Metanephros (tissue), 2 donors: ENCODE data around the genes TREM2 and MDFI.

GRCh38 chr6:41066875-41067631 is 5.1 kb downstream of the OARD1 start:
- RAMPAGE, long total RNA, result no peak

GRCh38 chr6:41101615-41102620 is 29.1 kb downstream of the NFYA start:
- RAMPAGE, long total RNA, result no peak

GRCh38 chr6:41103945-41104635 is 31.3 kb downstream of the NFYA start:
- RAMPAGE, long total RNA, result no peak

DNA sequence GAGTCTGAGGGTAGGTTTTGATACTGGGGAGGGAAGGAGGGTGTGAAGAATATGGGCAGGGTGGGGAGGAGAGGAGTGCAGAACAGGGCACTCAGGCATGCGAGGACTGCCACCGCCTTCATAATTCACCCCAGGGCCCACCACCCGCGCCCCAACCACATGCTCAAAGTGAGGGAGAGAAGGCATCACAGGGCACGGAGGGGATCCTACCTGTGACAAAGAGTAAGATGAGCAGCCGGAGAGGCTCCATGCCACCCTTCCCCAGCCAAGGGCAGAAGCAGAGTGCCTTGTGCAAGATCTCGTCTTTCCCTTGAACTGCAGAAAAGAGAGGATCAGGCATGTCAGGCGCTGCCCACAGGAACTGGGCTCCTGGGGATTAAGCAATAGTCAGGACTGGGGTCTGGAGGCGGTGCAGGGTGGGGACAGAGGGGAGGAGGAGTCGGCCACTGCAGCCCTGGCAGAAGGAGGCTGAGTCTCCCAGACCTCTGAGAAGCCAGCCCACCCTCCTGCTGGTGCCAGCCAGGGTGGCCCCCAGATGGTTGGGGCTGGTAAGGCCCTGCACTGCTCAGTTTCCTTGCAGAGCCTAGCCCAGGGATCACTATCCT is at the start of gene TREM2:
TREM2 (minus strand) TSS at position 284 of the 605 bp plus-strand sequence.
- RAMPAGE, long total RNA, result no peak

DNA sequence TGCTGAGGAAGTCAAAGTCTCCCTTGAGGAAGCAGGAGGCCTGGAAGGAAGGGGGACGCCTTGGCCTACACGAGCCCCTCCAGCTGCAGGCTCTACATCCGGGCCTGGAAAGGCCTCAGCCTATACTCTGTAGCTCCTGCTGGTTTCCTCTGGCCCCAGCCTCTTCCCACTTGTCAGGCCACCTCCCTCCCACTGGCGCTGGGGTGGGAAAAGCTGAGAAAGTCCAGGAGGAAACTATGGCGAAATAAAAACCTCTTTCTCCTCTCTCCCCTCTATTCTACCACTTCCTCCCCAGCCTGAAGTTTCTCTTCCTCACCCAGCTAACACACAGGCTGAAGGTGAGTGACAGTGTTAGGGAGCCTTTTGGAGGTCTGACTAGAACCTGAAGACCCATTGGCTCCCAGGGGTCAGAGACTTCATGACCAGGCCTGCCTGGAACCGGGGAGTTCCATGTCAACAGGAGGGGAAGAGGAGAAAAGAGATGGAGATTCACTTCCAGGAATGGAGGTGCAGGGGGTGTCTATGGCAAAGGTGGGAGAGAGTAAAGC is 14.7 kb downstream of the TREML2 start:
- RAMPAGE, long total RNA, result no peak

GRCh38 chr6:41589420-41590379 is 43.5 kb downstream of the FOXP4 start:
- RAMPAGE, long total RNA, result no peak

GRCh38 chr6:41638069-41638942 is at the start of gene MDFI:
Gene MDFI, plus strand, starts transcription at chr6:41638468.
- RAMPAGE, long total RNA, result no peak

- RAMPAGE, long total RNA, result no peak
Observed at GRCh38 chr6:41730868-41731496, 4.4 kb downstream of the TFEB start.

DNA sequence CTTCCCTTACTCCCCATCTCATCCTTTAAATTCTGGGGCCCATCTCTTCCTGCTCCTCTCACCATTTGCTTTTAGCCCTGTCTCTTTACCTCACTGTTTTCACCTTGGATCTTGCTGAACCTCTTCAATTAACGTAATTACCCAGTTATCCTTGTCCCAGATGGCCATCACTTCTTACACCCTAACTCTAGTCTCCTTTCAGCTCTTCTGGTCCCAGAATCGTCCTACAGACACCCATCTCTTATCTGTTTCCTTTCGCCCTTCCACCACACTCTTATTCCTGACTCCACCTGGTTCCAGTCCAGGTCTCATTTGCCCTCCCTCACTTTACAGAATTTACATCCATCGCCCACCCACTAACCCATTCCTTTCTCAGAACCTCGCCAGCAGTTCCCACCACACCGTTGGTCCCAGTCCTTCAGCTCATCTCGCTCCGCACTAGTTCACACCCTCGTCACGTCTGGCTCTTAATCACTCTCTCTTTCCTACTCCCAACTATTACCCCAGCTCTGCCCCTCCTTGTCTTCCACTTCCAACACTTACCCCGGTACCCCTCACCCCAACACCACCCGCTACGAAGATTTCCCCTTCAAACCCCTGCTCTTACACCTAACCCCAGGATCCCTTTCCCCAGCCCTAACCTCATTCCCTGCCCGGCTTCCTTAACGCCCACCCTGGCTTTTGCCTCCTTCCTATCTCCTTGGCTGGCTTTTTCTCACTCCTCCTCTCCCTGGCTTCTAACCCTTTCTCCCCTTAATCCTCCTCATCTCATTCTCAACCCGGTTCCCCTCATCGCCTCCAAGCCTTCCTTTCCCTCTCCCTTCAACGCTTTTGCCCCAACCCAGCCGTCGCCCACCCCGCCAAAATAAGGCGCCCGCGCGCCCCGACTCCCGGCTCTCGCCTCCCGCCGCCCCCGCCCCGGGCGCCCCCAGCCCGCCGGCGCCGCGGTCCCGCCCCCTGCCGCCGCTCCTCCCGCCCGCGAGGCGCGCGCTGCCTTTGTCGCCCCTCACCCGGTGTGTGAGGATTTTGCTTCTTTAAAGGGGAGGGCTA is 730 bp downstream of the USP49 start:
- RAMPAGE, long total RNA, result no peak

- RAMPAGE, long total RNA, result no peak
Observed at GRCh38 chr6:41920733-41920982, 281 bp downstream of the MED20 start.

DNA sequence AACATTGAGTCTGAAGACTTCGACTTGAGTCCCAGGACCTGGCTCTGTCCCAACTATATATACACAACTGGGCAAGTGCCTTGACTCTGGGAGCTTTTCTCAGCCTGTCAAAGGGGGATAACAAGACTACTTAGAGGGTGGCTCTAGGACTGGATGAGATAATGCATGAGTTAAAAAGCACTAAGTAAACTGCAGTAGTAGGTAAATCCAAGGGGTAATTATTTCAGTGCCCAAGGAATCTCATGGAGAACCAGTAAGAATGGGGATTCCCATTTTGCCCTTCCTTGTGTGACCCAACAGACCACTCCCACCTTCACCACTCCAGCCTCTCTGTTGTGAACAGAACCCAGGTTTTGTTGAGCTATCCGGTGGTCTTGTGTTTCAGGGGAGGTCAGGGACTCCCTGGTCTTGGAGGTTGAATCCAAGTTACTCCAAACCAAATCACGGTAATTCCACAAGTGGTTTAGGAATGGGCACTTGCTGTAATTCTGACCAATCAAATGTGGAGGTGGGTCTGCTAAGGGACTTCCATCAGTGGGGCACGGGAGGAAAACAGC is 11.8 kb upstream of the CCND3 start:
- RAMPAGE, long total RNA, result no peak

- RAMPAGE, long total RNA, result no peak
Observed at GRCh38 chr6:41967021-41967377, 25.4 kb upstream of the CCND3 start.

- RAMPAGE, long total RNA, result no peak
Observed at GRCh38 chr6:42030500-42031289, 19.6 kb upstream of the TAF8 start.

DNA sequence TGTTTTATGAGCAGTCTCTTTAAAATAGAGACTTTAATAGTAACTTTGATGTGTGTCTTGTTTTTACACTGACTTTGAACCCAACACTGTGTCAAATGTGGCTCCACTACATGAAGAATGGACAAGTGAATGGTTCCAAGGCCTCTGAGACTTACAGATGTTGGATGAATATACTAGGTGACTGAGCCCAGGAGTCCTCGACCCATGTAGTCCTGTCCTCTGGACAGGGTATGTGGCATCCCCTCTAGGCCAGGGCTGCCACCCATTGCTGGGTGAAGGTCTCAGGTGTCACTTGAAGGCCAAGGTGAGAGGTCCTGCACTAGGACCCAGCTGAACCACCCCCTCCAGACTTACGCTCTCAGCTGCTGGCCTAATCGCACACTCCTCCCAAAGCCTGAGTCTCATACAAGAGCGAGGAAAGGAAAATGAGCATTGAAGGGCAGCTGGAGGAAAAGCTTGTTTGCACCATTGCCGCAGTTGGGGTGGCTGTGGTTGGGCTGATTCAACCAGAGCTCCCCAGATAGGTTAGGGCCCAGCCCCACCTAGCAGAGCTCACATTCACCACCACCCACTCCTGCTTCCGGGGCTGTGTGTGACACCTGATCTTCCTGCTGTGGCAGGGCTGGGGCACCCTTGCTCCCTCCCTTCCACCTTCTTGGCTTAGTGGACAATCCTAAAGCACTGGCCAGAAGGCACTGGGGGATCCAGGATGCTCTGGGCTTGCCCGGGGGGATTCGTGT is 11.0 kb upstream of the TAF8 start:
- RAMPAGE, long total RNA, result no peak

DNA sequence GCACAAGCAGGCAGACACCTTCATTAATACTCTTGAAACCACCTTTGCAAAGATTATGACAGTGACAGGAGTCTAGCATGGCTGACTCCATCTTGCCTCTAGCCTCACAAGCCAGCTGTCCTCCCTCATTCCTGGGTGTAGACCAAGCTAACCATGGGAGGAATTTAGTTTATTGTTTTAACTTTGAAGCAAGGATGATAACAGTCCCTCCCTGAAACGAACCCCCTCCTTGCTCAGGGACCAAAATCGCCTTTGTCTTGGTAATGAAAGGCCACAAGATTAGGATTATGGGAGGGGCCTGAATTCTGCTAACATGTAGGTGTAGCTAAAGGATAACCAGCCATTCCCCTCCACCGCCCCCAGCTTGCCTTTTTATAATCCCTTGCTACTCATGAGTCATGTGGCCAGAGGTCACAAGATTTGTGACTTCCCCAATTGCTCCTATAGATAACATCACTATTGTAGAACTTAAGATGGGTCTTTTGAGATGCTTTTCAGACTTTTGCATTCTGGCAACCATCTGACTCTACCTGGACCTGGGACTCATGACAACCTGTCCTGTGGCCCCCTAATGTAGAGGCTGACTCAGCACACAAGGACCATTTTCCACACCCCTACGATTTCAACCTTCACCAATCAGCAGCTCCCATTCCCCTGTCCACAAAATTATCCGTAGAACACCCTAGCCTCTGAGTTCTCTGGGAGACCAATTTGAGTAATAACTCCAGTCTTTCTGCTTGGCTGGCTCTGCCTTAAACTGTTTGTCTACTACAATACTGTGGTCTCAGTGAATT is 99.0 kb upstream of the MRPS10 start:
- RAMPAGE, long total RNA, result no peak

DNA sequence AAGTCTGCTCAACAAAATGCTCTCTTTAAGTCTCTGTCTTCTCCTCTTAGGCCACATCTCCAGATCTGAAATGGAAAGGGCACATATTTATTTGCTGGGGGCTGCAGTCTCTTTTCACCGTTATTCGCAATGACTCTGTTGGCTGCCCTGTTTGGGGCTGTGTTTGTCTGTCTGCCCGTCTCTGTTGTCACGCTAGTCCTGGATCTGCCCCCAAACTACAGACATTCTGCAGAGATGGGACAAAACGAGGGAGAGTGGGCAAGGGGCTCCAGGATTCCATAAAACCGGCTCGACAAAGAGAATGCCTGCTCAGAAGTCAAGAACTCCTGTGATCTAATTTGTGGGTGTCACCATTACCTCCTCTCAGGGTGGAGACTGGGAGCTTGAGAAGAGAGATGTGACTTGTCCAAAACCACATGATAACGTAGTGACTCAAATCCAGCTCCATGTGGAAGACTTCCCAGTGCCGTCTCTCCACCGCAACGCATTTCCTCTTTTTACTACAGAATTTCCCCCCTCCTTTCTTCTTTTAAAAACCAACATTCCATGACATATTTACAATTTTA is 44.4 kb downstream of the TRERF1 start:
- RAMPAGE, long total RNA, result no peak

DNA sequence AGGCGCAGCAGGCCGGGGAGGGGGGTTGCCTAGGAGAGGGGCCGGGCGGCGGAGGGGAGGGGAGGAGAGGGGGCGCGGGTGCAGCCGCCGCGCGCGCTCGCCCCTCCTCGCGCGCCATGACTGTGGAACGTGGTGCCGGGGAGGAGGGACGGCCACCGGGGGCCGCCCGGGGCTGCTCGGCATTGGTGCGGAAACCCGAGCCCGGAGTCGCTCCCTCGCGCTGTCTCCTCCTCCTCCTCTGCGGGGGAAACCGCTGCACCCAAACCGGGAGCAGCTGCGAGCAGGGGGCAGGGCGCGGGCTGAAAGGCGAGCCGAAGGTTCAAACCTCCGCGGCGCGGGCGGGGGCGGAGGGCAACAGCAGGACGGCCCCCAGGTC is 1.3 kb upstream of the TRERF1 start:
- RAMPAGE, long total RNA, result no peak

GRCh38 chr6:42547202-42547985 is 16.4 kb upstream of the UBR2 start:
- RAMPAGE, long total RNA, result no peak

GRCh38 chr6:42556081-42556495 is 7.7 kb upstream of the UBR2 start:
- RAMPAGE, long total RNA, result no peak

GRCh38 chr6:42769863-42770146 is 12.0 kb upstream of the BICRAL start:
- RAMPAGE, long total RNA, result no peak